ENCODE measurements around the genes APCDD1, NAPG and CHMP1B.

- PRO-cap = no peak
These were observed 257.3 kb upstream of the APCDD1 start for GRCh38 chr18:10197108-10197532.

- PRO-cap = no peak
These were observed 241.0 kb upstream of the APCDD1 start for GRCh38 chr18:10213536-10213826.

DNA sequence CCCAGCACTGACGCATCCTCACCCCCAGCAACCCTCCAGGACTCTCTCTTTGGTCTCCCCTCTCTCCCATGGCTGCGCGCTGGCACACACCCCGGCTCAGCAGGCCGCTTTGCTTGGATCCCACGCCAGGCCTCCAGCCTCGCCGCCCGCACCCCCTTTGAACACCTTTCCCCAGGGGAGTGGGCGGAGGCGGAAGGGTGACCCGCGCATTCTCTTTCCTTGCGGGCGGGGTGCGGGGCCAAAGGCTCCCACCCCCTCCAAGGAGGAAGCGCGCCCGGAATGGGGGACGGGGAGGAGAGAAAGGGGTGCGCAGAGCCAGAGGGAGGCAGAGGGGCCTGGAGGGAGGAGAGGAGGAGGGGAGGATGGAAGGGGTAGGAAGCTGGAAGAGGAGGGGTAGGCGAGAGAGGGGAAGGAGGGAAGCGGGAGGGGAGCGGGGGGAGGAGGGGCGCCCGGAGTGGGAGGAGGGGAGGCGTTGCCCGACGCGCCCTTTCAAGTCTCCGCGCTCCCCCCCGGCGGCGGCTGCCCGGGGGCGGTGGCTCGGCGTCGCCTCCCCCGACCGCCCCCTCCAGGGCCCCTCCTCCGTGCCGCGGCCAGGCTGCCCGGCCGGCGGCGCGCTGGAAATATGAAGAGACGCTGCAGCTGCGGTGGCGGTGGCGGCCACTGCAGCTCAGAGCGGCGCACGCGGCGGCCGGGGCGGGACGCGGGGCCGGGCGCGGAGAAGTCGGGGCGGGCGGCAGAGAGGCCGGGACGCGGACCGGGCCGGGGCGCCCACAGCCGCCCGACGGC lies at the start of gene APCDD1:
Gene APCDD1, plus strand, starts transcription at position 625 of the 786 bp plus-strand sequence.
- PRO-cap = unidirectional peak, plus-strand start at position 593 of the sequence

DNA sequence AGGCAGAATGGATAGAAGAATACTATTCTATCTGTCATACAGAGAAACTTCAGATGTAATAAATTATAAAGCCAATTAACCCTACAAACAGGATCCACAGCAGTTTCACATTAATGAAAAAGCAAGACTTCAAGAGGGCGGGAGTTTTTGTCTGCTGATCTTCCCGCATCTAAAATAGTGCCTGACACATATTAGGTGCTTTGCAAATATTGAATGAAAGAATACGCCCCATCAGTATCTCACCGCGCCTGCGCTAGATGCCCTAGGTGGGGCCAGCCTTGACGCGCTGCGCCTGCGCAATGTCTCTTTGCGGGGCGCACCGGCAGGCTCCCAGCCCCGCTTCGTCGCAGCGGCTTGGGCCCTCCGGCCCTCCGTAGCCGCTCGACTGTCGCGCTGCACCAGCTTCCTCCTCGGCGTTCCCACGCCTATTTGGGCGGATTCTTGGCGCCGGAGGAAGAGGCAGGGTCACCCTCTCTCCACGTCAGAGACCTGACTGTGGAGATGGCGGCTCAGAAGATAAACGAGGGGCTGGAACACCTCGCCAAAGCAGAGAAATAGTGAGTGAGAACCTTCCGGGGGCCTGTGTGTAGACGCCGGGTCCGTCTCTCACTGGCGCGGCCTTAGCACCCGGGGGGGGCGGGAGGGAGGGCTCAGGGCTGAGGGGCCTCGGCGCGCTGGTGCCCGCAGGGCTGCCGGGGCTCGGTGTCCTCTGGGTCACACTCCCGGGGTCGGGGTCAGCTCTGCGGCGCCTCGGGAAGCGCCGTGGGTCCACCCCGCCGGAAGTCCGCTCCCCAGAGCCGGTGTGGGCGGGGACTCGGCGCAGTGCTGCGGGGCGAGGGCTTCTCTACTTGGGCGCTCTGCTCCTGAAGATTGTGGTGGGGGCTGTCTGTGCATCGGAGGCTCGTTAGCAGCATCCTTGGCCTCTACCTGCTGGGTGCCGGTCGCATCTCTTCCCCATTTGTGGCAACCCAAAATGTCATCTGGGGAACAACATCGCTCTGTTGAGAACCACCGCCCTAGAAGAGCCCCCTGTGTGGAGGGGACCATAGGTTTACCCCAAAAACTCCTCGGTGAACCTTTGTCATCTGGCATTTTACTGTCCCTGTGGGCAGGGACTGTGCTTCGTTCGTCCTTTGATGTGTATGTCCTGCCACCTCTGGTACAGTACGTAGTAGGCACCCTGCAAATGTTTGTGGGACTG lies at the start of gene NAPG:
Gene NAPG, plus strand, starts transcription at position 426 of the 1,201 bp plus-strand sequence.
- PRO-cap = unidirectional peak, plus-strand start at position 302 of the sequence; bidirectional peak, plus-strand start at position 484 of the sequence, minus-strand start at position 346 of the sequence; bidirectional peak, plus-strand start at position 822 of the sequence, minus-strand start at position 764 of the sequence; unidirectional peak, minus-strand start at position 1,161 of the sequence

GRCh38 chr18:10713638-10714197 lies 187.9 kb downstream of the NAPG start:
- PRO-cap = unidirectional peak, minus-strand start at chr18:10714071

DNA sequence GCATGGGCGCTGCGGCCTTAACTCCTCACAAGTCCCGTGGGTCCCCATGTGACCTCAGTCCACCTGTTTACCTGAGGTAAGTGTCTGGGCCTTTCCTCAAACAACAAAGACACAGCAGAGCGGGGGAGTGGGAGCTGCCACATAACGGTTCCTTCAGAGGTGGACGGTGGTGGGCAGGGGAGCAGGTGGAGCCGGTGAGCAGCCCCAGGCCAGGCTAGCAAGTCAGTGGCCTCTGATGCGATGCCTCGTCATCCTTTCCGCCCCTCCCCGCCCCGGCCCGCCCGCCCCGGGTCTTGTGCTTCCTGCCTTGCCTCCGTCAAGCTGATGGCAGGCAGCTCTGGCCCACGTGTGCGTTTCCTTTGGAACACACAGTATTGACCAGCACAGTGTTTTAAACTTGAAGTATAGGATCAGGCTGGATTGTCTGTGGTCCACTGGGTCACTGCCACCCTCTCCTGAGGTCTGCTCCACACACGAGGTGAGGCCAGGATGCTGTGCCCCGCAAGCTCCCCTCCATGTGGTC lies 38.9 kb downstream of the PIEZO2 start:
- PRO-cap = no peak

GRCh38 chr18:11177534-11177824 lies 28.1 kb upstream of the PIEZO2 start:
- PRO-cap = no peak

- PRO-cap = bidirectional peak, plus-strand start at chr18:11851419, minus-strand start at chr18:11851275
These were observed at the start of gene CHMP1B for GRCh38 chr18:11850573-11851568. Gene CHMP1B (plus strand): TSS chr18:11851413.

DNA sequence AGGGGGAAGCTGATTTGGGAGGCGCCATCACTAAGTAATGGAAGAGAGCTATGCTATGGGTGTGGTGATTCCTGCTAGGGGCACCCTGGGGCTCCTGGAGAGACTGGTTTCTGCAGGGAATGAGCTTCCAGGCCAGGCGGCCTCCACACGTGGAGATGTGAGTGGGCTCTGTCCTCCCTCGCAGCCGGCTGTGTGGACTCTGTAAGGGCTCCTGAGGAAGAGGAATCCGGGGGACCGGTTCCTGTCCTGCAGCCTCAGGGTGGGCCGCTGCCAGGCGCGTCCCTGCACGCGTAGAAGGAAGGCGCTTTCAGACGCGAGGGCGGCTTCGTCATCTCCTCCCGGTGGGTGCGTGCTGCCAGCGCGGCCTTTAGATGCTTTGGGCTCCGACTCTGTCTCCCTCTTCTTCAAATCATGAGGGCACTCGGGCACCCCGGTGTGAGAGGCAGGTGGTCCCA lies 55.5 kb upstream of the ANKRD62 start:
- PRO-cap = no peak

DNA sequence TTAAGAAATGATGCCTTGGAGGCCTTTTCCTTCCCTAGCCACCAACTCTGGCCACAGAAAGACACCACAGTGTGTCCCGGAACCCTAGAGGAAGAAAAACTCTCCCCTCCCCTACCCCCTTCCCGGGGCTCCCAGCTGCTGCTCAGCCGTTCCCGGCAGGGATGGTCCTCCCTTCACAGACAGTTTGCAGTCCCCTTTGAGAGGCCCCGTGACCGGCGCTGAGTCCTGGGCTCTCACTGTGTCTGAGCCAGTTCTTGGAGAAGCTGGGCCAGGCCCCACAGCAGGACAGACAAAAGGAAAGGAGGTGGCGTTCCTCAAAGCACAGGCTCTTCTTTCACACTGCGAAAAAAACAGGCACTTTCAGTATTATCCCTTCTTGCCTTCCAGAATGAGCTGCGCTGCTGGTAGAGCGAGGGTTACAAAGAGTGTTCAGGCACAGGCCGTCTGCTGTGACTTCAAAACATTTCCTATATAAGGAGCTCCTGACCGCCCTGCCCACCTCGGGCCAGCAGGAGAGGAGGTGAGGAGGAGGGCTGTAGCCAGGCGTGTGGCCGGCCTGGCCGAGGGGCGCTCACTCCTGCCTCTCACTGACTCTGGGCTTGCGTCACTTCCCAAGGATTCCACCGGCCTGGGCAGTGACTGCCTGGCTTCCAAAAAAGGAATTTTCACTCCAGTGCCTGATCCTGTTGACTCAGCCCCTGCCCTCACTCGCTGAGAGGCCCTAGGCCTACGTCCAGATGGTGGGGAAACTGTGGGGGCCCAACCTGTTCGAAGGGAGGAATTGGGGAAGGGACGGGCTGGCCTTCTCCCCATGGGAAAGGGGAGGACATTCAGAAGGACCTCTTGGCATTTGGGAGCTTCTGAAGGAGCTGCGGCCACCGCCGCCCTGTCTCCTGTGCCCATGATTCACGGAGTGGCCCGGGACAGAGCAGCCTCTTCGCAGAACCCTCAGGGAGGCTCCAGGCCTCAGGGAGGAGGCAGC lies 24.9 kb downstream of the CIDEA start:
- PRO-cap = bidirectional peak, plus-strand start at position 668 of the sequence, minus-strand start at position 550 of the sequence

DNA sequence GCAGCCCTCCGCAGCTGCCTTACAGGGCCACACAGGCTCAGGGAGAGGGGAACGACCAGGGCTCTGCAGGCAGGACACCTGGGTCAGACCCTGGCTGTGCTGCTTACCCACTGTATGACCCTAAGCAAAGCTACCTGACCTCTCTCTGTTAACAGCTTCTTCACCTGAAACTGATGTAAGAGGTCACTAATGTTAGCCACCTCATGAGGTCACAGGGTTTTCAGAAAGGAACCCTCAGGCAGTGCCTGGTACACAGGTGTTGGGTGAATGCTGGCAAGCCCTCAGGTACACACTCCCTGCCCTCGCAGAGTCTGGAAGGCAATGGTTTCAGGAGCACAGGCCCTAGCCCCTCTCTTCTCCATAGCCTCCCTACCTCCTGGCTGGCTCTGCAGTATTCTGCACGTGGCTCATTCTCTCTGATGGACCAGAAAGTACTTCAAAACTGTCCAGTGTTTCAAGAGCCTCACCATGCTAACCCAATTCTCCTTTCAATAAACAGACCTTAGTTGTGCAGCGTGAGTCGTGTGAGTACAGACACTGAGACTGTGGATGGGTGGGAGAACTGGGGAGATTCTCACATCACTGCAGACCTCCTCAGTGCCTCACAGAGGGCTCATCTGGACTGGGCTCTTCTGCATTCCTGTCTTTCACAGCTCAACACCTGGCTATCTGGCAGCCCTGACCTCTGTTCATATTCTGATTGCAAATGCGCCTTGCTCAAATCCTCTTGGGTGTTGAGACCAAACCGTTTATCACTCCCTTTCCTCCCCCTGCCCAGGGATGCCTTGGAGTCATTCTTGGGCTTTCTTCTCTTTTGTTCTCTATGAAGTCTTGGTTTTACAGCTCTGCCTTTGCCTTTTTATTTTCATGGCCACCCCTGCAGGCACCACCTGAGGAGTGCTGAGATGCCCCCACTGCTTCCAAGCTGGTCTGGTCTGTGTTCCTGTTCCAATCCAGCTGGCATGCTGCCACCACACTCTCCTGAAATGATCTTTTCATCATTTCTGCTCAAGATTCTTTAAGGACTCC lies 26.1 kb downstream of the TUBB6 start:
- PRO-cap = no peak

DNA sequence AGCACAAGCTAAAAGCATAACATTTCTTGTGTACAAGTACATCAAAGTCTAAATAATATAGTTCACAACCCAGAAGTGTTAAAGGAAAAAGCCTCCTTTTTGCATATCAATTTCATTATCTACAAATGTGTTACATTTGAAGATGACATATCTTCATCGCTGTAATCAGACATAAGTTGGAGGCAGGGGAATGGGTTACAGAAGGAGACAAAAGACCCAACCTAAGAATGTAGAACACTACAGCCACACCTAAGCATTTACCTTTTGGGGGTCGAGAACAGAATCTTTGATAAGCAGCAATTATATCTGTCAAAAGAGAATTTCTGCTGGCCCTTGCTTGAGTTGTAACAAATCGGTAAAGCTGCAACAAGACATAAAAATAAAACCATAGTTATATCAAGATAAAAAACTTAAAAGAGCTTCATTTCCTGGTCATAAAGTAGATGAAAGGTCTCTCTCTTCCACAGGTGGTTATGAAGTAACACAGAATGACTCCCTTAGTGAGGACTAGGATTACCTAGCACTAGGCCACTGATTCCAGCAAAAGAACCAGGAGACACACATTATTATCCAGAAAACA lies 5.6 kb downstream of the AFG3L2 start:
- PRO-cap = no peak

DNA sequence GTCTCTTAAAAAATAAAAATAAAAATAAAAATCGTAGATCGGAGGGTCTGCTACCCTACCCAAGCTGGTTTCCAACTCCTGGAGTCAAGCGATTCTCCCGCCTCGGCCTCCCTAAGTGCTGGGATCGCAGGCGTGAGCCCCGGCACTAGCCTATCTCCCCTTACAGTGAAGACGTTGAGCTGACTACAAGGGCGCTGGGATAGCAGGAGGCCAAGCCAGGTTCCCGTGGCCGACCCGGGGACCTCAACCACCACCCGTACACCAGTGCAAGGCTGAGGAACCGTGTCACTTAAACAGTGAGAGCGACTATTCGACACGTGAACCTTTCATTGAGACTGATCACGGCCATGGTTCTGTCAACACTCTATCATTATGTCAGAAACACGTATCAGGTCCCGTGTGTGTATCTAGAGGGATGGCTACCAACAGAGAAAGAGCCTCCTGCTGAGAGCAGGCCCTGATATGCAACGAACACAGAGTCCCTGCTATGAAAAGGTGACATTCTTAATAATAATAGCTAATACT lies 989 bp downstream of the AFG3L2 start:
- PRO-cap = no peak

DNA sequence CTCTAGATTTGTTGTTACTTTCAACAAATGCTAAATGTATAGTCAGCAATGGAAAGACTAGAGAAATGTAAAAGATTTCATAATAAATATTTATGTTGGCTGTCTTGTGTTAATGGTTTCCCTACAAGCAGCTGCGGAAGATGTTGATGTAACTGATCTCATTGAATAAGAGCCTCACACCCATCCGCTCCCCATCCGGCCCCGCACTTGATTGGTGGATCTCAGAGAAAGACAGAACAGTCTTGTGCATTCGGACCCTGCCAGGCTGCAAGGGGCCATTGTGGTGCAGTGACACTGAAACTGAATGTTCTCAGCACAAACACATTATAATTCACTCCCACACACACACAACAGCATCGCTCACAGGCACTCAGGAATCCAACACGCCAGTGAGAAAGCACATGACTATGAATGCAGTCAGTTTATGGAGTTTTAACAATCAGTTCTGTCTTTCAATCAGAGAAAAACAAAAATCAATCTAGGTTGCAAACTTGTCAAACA lies 47.8 kb downstream of the PRELID3A start:
- PRO-cap = no peak

GRCh38 chr18:12658351-12659065 lies 601 bp upstream of the SPIRE1 start:
- PRO-cap = bidirectional peak, plus-strand start at chr18:12658565, minus-strand start at chr18:12658561

- PRO-cap = no peak
These were observed 74.7 kb downstream of the PSMG2 start for GRCh38 chr18:12777407-12778024.

DNA sequence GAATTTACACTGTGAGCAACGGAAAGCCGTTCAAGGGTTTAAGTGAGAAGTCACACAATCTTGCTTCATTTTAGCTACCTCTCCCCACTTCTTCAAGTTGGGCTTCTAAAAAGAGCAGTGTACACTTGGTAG lies 3.8 kb downstream of the PTPN2 start:
- PRO-cap = no peak

- PRO-cap = bidirectional peak, plus-strand start at chr18:12883980, minus-strand start at chr18:12883827
These were observed 572 bp downstream of the PTPN2 start for GRCh38 chr18:12883184-12884145.

DNA sequence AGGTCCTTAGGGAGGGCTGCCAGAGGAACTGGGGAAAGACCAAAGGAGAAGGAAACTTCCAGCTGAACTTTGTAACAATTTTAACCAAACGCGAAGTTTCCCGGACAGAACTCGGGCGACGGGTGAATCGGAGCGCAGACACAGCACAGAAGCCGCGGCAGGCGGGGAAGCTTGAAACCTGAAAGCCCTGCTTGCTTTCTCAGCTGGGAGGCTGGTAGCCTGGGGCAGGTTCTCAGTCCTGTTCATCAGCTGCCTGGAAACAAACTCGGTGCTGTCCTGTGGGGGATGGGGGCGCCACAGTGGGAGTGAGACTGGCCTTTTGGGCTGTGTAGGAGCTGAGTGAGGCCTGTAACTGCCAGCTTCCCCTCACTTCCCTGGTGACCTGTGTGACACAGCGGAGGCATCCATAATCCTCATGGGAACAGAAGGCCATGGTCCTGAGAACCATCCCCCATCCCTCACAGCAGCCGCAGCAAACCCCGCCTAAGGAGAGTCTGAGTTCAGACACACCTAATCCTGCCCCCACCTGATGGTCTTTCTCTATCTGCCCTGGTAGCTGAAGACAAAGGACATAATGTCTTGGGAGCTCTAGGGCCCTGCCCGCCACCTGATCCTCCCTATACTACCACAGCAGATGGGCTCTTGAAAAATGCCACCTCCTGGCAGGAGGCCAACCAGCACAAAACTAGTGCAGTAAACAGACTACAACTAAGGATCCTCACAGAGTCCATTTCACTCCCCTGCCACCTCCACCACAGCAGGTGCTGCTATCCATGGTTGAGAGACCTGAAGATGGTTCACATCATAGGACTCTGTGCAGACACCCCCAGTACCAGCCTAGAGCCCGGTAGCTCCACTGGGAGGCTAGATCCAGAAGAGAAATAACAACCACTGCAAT lies 52.8 kb upstream of the LDLRAD4 start:
- PRO-cap = no peak

DNA sequence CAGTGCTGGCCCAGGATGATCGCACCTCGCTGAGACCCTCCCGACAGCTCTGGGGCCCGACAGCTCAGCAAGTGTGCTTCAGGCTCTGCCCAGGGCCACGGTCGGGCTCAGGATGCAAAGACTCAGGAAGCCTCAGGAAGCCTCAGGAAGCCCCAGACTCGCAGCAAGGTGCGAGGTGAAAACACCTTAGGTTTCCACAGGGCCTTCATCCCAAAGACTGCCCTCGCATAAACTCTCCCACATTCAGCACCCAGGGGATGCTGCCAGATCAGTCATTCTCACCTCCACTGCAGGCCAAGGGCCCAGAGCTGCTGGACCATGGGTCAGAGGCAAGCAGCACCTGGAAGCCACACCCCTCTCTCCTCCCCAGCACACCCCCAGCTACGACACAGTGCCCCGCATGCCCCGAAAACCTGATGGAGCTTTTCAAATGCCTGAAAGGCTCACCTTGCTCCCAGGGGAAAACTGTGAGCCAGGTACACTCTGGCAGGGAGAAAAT lies 32.0 kb upstream of the LDLRAD4 start:
- PRO-cap = no peak

All from Metastatic Lung Carcinoma in the Adrenal Gland (tissue), 1 donor.